ENCODE data around the genes WDR72 and UNC13C.

- PRO-cap, result no peak
These were observed 19.6 kb downstream of the TMOD3 start for GRCh38 chr15:51848782-51849704.

GRCh38 chr15:52078258-52078917 is 34.2 kb downstream of the BCL2L10 start:
- PRO-cap, result no peak

DNA sequence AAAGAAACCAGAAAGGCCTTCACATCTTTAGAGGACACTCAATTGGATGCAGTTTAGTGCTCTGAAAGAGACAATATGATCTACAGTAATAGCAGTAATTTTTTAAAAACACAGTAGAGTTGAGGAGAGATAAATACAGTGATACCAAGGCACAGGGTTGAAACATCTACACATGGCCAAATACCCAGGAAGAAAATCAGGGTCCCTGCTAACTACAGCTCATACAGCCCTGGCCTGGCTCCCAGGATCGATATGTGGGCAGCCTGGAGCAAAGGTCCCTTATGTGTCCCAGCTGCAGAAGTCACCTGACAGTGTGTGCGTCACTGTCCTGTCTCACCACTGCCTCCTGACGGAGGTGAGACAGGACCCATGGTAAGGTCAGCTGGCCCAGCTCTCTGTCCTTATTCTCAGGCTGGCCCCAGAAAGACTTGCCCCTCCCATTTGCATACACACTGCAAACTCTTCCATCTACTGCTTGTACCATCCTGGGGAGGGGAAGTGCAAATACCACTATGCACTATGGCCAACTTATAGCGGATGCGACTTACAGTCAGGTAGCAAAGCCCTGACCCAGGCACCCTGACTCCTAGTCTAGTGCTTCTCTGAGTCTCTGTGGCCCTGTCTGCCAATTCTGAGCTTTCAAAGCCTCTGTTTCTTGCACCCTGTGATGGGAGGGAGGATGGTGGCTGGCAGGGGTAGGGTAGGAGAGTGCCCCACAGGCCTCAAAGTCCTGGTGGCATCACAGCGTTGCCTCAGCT is 22.0 kb upstream of the BCL2L10 start:
- PRO-cap, result bidirectional peak, plus-strand start at position 372 of the sequence, minus-strand start at position 254 of the sequence

DNA sequence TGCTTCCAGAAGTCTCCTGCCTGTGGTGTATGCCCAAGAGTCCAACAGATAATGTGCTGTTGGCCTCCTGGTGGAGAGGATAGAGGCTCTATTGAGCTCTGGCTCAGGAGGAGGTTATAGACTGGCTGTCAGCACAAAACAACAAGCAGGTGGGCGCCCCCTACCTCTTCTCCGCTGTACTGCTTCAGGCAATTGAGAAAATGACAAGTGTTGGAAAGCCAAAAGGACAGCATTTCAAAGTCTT is 17.1 kb upstream of the GNB5 start:
- PRO-cap, result no peak

- PRO-cap, result no peak
These were observed 34.2 kb upstream of the GNB5 start for GRCh38 chr15:52225328-52225788.

DNA sequence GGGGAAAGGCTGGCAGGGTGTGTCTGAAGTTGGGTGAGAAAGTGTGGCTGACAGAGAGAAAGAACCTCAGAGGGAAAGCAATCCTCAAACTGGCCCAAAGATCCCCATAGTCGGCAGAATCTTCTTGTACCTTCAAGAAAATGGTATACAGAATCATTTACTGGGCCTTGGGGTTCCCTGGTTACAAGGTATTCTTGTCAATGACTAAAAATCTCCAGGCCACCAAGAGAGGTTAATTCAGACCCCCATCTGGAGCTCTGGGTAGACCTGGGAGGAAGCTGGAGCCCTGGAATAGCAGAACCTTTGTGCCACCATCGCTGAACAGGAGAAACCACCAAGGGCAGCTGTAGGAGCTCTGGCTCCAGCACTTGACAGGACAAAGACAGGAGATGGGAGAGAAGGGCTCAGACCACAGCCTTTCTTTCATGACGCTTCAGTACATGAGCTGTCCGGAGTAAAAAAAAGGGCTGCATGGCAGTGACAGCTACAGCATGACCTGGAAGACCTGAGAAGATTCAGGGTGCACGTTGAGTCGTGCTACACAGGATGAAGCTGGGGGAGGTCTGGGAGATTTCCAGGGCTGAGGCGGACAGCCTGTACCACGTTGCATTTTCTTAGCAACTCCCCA is 15.2 kb upstream of the MYO5C start:
- PRO-cap, result no peak

DNA sequence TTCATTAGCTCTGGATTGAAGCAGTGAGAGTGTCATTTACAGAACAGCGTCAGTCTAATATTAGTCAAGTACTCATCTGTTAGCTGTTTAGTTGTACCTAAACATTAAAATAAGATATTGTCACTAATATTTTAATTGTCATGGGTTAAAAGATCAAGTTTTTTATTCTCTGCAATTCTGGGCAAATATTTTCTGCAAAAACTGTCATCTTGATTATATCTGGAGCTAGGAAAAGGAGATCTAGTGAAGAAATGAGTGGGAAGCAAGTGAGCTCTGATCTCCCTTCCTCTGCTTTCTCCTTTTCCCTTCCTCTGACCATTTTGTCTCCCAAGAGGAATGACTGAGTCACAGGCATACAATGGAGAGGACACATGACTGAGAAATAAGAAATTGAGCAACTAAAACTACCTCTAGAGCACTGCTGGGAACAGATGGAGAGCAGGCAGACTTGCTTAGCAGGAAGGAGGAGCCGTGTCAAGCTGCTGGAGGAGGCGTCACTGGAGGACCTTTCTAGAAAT is 66.8 kb upstream of the MYO5C start:
- PRO-cap, result no peak

DNA sequence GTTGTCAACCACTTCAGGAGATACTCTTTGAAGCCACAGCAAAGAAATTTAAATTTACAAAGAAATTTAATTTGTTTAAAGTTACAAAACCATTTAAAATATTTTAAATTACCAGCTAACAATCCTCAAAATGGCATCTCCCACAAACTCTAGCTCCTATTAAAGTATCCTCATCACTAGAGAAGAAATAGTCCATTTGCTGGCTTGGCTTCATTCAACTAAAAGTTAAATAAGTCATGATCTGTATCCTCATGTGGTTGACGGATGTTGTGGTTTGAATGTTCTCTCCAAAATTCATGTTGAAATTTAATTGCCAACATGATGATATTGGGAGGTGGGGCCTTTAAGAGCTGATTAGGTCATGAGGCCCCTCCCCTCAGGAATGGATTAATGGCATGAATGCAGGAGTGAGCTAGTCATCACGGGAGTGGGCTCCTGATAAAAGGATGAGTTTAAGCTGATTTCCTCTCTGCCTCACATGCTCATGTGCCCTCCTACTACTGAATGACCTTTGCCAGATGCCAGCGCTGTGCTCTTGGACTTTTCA is 111.3 kb downstream of the MYO5A start:
- PRO-cap, result no peak

- PRO-cap, result no peak
These were observed 62.4 kb downstream of the MYO5A start for GRCh38 chr15:52466065-52466830.

DNA sequence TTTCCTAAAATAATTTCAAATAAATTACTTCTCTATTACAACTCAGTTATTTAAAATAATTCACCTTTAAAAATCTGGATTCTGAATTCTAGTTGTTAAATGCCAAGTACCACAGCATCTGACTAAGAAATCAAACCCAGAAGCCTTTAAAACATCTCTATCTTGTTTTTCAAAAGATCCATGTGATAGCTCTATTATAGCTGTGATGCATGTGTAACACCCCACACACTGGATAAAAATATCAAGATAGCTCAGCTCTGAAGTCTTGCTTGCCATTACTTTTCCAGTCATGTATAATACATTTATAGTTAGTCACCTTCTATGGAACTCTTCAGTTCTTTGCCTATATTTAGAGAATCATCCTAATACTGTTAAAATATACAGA is 11.6 kb downstream of the ARPP19 start:
- PRO-cap, result no peak

DNA sequence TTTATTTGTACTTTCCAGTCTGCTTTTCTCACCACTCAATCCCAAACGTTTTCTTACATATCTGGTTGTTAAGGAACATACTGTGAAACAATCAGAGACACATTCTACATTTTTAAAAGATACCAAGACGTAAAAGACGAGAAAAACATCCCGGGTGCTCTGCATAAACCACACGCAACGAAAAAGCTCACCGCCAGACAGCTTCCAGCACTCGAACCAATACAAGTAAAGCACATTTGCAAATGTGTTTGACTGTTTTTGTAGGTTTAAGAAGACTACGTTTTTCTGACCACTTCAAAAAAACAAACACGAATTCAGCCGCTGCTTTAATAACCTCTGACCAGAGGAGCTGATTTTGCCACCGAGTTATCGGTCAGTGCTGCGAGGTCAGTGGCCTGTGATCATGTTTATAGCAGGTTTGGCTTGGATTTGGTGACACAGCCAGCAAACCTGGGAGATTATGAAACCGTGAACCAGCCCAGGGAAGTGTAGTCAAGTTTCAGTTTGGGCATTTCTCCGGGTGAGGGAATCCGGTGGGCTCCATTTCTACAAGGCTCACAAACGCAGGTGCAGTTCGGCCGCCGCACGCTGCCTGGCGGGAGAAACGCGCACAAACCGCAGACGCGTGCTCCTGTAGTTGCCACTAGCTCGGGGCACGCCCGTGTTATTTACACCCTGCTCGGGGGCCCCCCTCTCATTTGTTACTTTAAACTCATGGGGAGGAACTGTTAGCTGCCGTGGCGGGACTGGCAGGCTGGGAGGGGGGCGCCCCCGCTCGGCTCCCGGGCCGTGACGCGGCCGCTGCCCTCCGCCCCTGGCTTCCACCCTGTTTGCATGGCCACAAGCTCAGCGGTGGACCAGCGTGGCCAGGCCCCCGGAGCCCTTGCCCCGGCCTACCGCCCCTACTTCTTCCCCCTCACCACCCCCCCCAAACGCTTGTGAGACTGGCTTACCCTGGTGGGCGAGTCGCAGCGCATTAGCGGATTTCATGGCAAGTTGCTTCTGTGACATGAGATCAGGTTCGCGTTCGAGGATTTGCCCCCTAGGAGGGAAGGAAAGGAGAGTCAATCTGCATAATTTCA is 13.5 kb upstream of the ONECUT1 start:
- PRO-cap, result no peak

GRCh38 chr15:53438508-53438987 is 320.9 kb downstream of the WDR72 start:
- PRO-cap, result no peak

DNA sequence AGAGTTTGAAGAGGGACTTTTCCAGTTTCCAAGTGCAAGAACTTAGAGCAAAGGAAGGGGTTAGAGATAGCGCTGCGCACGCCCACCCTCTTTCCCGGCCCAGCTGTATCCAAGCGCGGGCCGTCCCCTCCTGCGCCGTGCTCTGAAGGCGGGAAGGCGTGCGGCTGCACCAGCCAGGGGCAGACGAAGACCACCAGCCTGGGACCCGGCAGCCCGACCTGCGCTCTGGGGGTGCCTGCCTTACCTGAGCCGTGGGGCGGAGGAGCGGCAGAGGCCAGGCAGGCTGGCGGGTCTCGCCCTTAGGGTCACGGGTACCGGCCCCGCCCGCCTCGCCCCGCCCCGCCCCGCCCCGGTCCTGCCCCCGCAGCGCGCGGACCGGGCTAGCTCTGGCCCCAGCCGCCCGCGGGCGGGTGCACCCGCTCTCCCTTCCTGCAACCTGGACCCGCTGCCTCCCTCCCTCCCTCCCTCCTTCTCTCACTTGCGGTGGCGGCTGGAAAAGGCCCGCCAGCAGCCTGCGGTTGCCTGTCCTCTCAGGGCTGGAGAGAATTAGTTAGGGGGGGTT is at the start of gene WDR72:
TSS of gene WDR72 (minus strand) at position 275 of the 562 bp plus-strand sequence.
- PRO-cap, result unidirectional peak, plus-strand start at position 477 of the sequence

GRCh38 chr15:53833255-53833477 is 73.7 kb upstream of the WDR72 start:
- PRO-cap, result no peak

DNA sequence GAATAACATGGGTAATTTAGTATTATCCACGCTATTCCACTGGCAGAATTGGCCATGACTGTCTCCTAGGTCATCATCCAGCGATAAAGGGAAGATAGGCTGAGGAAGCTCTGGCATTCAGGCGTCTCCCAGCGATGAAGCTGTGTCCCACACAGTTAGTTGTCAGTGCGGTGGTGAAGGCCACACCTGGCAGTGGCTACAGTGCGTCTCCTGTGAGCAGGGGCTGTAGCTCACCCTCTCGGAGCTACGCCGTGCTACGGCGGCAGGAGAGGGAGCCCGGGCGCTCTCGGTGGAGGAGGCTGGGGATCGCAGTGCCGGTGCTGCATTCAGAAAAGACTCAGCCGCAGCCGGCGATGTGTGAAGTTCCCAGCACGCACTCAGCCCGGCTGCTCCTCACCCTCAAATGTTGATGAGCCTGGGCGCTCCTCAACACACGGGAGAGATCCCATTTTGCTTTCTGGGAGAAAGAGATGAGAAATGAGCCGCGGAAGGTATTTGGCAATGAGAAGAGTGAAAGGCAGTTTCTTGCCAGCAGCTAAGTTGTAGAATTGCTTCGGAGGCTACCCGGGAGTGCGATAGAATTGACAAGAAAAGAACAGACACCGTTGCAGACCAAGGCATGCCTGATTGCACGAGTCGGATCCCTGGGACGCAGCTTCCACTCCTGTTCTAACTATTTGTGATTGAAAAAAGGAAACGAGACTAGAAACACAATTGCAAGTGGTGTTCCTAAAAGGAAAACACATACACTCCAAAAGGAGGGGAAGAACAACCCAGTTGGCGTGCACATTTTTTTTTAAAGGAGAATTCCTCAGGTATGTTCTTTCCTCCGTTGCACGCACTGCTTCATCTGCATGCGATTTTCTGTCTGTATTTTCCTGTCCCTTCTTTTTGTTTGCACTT is at the start of gene UNC13C:
TSS of gene UNC13C (plus strand) at position 329 of the 903 bp plus-strand sequence.
- PRO-cap, result no peak

GRCh38 chr15:55014910-55015251 is 181.9 kb downstream of the RSL24D1 start:
- PRO-cap, result no peak

- PRO-cap, result no peak
These were observed 70.5 kb downstream of the RSL24D1 start for GRCh38 chr15:55126330-55126611.

- PRO-cap, result no peak
These were observed 27.1 kb upstream of the RSL24D1 start for GRCh38 chr15:55223762-55224327.

DNA sequence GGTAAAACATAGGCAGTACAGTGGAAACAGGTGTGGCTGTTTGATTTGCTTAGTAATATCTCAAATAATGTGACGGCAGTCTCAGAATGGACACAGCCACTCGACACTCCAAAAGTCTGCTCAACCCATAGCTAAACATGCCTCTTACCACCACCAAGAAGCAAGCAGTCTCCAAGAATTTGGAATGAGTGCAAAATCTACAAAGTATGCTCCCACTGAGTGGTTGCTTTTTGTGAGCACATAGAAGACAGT is 43.0 kb downstream of the RAB27A start:
- PRO-cap, result no peak

DNA sequence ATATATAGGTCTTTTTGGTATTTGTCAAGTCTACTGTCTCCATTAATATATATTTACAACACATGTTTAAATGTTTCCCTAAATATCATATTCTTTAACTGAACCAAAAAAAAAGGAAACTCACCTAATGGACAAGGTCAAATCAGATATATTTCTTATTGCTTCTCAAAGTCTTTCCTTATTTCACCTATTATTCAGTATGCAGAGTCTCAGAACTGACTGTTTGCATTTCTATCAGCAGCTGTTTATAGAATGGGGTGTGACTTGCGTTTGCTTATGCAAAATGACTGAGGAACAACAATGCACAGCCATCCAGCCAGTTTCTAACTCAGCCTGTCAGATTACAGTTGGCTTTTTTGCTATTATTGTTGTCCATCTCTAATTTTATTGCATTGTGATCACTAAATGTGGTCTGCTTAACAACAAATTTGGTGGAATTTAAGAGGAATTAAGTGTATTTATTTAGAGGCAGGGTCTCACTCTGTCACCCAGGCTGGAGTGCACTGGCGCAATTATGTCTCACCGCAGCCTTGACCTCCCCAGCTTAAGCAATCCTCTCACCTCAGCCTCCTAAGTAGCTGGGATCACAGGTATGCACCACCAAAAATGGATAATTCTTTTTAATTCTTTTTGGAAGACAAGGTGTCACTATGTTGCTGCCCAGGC is 40.7 kb downstream of the RAB27A start:
- PRO-cap, result no peak

Measured in Metastatic Pancreatic Carcinoma in the Ovary (tissue), 1 donor.